Liver (tissue), 9 donors: Measurements from ENCODE around the genes PLXDC1, RPL19, PPP1R1B and ERBB2.

GRCh38 chr17:38898078-38898607, 28.3 kb downstream of the LASP1 start:
- PRO-cap, 5 experiments: no peak in any of the 5 experiments
- RAMPAGE, long total RNA, 2 experiments: no peak in any of the 2 experiments
- RRBS: no CpG with 5 or more reads among the region's 13 CpGs

GRCh38 chr17:38911323-38911844, 41.5 kb downstream of the LASP1 start:
- PRO-cap, 5 experiments: no peak in any of the 5 experiments
- RAMPAGE, long total RNA, 2 experiments: no peak in any of the 2 experiments
- RRBS: no CpG with 5 or more reads among the region's 7 CpGs

- PRO-cap, 5 experiments: peak in 1 of 5 experiments; most common minus-strand start chr17:39016388 (in 1)
- RAMPAGE, long total RNA, 2 experiments: no peak in any of the 2 experiments
- RRBS: no CpG with 5 or more reads among the region's 5 CpGs
Measured at GRCh38 chr17:39016222-39016586, 49.0 kb upstream of the FBXO47 start.

DNA sequence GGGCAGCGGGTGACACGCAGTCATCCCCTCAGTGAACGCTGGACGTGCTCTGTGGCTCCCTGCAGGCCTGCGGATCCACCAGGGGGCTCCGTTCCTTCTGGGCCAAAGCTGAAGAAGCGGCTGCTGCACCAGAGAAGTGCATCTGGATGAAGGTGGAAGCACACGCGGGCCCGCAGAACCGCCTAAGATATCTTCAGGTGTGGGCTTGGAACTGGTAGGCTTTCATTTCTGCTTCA, 78.7 kb upstream of the FBXO47 start:
- PRO-cap, 5 experiments: no peak in any of the 5 experiments
- RAMPAGE, long total RNA, 2 experiments: no peak in any of the 2 experiments
- RRBS: no CpG with 5 or more reads among the region's 11 CpGs

- PRO-cap, 5 experiments: no peak in any of the 5 experiments
- RAMPAGE, long total RNA, 2 experiments: no peak in any of the 2 experiments
- RRBS: no CpG with 5 or more reads among the region's 5 CpGs
Measured at GRCh38 chr17:39150659-39151064, 775 bp downstream of the PLXDC1 start.

- PRO-cap, 5 experiments: no peak in any of the 5 experiments
- RAMPAGE, long total RNA, 2 experiments: no peak in any of the 2 experiments
- RRBS: 4% methylated on average over 34 of the region's 75 CpGs
Measured at GRCh38 chr17:39151065-39152169, at the start of gene PLXDC1. PLXDC1 (minus strand) TSS chr17:39151637.

DNA sequence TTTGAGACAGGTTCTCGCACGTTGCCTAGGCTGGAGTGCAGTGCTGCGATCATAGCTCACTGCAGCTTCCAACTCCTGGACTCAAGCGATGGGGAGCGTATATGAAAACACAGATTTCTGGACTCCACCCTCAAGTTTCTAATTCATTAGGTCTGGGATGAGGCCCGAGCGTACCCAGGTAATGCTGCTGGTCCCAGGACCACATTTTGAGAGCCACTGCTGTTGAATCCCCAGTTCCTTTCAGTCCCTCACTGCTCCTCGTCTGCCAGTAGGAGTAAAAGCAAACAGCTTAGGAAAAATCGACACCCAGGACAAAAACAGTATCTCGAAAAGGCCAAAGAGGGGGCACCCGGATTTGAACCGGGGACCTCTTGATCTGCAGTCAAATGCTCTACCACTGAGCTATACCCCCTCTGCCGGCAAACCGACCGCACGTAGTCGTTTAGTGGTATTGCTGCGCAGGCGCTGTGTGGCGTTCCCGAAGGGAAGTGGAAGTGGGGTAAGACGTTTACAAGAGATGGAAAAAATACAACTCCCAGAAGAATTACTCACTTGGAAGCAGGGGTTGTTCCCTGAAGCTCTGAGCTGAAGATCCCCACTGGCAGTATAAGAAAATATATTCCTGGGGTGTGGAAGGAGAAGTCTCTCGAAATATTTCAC, 2.1 kb upstream of the PLXDC1 start:
- PRO-cap, 5 experiments: peak in 3 of 5 experiments; most common plus-strand start position 475 of the sequence (in 2); most common minus-strand start position 248 of the sequence (in 1)
- RAMPAGE, long total RNA, 2 experiments: no peak in any of the 2 experiments
- RRBS: 0% methylated on average over 1 of the region's 23 CpGs

GRCh38 chr17:39200125-39201149, at the start of gene RPL19:
RPL19 (plus strand) TSS chr17:39200283.
- PRO-cap, 5 experiments: peak in 5 of 5 experiments; most common plus-strand start chr17:39200312 (in 5)
- RAMPAGE, long total RNA, 2 experiments: start-site peak on the plus strand in 2 of 2 experiments, at chr17:39200282-39200339 at its widest, 8,356 to 13,309 reads per replicate
- RRBS: 3% methylated on average over 18 of the region's 56 CpGs

DNA sequence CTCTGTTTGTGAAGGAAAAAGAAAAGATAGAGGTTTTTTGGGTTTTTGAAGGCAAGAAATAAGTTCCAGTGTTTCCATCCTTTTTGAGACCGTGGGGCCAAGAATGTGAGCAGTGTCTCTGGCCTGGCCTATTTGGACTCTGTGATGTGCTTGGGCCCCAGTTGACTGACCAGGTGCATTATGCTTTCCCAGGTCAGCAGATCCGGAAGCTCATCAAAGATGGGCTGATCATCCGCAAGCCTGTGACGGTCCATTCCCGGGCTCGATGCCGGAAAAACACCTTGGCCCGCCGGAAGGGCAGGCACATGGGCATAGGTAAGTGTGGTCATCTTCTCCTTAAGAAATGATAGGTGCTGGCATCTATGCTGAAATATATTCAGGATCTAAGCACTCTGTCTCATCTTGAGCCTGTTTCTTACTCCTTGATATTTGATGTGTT, 2.1 kb downstream of the RPL19 start:
- PRO-cap, 5 experiments: no peak in any of the 5 experiments
- RAMPAGE, long total RNA, 2 experiments: no peak in any of the 2 experiments
- RRBS: no CpG with 5 or more reads among the region's 9 CpGs

GRCh38 chr17:39206511-39206821, 6.4 kb downstream of the RPL19 start:
- PRO-cap, 5 experiments: no peak in any of the 5 experiments
- RAMPAGE, long total RNA, 2 experiments: no peak in any of the 2 experiments
- RRBS: no CpG with 5 or more reads among the region's 5 CpGs

DNA sequence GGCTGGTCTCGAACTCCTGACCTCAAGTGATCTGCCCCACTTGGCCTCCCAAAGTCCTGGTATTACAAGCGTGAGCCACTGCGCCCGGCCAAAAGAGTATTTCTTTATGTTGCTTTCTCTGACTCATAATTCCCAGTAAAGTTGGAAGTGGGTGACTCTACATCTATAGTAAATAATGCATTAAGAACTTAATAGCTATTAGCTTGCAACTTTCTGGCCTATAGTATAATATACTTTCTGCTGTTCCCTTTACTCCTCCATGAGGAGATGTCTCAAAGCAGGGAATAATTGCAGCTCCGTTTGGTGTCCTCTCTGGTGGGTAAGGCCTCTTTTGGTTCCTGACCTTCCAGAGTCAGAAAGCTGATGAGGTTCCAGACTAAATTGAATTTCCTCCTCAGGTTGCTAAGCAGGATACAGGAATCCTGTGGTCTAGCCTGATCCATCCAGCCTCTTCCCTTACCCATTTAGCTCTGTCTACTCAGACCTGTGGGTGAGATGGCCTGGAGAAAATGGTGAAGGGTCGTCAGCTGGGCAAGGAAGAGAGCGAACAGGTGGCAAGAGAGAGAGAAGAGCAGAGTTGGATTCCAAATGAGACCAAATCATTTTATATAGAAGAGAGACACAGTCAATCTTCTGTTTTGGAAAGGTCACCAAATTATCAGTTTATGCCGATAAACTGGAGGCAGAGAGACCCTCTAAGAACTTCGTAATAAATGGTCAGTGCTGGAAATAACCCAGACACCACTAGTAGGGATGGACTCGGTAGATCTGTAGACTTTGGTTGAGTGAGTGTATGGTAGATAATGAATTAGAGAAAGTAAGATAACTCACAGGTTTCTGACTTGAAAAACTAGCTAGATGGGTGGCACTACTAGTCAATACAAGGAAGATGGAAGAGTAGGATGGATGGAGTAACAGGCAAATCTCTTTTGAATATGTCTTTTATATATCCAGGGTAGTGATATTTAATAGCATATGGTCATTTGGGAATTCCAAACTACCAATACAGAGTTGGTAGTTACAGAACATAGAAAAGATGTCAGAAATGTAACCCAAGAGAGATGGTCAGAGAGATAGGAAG, 42.3 kb downstream of the CDK12 start:
- PRO-cap, 5 experiments: no peak in any of the 5 experiments
- RAMPAGE, long total RNA, 2 experiments: no peak in any of the 2 experiments
- RRBS: no CpG with 5 or more reads among the region's 10 CpGs

GRCh38 chr17:39564052-39564877, 43.5 kb downstream of the NEUROD2 start:
- PRO-cap, 5 experiments: no peak in any of the 5 experiments
- RAMPAGE, long total RNA, 2 experiments: no peak in any of the 2 experiments
- RRBS: no CpG with 5 or more reads among the region's 6 CpGs

- PRO-cap, 5 experiments: no peak in any of the 5 experiments
- RAMPAGE, long total RNA, 2 experiments: no peak in any of the 2 experiments
- RRBS: 28% methylated on average over 5 of the region's 20 CpGs
Measured at GRCh38 chr17:39626529-39627041, at the start of gene PPP1R1B. PPP1R1B (plus strand) TSS chr17:39626952.

DNA sequence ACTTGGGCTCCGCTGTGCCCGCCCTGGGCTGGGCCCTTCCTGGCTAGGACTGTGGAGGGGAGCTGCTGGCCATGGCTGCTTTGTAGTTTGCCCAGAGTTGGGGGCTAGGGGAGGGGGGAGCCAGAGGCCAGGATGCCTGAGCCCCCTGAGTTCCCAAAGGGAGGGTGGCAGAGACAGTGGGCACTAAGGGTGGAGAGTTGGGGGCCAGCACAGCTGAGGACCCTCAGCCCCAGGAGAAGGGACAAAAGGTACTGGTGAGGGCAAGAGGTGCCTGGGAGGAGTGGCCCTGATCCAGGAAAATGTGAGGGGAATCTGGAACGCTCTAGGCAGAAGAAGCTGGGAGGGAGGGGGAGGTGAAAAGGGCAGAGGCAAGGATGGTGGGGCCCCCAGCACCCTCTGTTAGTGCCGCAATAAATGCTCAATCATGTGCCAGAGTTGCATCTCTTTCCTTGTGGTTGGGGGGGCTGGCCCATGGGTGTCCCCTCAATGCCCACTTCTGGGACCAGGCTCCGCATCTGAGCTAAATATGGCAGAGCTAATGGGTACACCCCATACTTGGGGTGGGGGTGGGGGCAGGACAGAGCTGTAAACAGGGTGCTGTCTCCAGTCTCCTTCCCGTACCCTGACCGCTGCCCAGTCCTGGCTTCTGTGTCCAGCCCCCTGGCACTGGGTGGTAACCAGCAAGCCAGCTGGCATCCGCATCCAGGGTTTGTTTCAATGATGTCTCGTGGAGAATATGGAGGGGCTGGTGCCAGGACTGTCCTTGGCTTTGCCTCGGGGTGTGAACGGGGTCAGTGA, 1.2 kb downstream of the TCAP start:
- PRO-cap, 5 experiments: peak in 1 of 5 experiments; most common minus-strand start position 624 of the sequence (in 1)
- RAMPAGE, long total RNA, 2 experiments: no peak in any of the 2 experiments
- RRBS: no CpG with 5 or more reads among the region's 11 CpGs

DNA sequence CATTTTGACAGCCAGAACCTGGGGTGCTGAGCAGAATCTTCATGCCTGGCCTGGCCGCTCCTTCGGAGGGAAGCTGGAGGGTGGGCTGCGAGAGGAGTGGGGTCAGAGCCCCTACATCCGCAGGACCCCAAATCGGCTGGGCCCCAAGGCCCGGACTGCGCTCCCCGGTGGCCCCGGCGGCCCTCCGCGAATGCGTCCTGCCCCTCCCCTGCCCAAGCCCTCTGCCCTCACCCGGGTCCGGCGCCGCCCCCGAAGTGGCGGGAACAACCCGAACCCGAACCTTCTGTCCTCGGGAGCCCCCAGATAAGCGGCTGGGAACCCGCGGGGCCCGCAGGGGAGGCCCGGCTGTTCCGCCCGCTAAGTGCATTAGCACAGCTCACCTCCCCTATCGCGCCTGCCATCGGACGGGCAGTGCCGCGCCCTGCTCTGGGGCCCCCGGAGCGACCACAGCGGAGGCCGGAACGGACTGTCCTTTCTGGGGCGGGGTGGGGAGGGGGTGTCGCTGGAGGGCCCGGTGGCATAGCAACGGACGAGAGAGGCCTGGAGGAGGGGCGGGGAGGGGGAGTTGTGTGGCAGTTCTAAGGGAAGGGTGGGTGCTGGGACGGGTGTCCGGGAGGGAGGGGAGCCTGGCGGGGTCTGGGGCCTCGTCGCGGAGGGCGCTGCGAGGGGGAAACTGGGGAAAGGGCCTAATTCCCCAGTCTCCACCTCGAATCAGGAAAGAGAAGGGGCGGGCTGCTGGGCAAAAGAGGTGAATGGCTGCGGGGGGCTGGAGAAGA, 742 bp upstream of the PNMT start:
- PRO-cap, 5 experiments: no peak in any of the 5 experiments
- RAMPAGE, long total RNA, 2 experiments: start-site peak on the plus strand in 1 of 2 experiments, centred at position 673 of the sequence, 17 to 44 reads per replicate
- RRBS: 10% methylated on average over 22 of the region's 57 CpGs

DNA sequence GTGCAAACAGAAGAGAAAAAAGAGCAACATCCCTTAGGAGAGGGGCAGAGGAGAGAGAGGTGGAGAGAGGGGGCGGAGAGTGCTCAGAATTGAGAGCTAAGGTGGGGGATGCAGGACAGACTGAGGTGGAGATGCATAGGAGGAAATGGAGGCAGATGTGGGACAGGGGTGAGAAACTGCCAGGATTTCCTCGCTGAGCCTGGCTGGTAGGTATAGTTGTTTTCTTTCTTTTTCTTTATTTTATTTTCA, 487 bp downstream of the PNMT start:
- PRO-cap, 5 experiments: no peak in any of the 5 experiments
- RAMPAGE, long total RNA, 2 experiments: no peak in any of the 2 experiments
- RRBS: no CpG with 5 or more reads among the region's 2 CpGs

DNA sequence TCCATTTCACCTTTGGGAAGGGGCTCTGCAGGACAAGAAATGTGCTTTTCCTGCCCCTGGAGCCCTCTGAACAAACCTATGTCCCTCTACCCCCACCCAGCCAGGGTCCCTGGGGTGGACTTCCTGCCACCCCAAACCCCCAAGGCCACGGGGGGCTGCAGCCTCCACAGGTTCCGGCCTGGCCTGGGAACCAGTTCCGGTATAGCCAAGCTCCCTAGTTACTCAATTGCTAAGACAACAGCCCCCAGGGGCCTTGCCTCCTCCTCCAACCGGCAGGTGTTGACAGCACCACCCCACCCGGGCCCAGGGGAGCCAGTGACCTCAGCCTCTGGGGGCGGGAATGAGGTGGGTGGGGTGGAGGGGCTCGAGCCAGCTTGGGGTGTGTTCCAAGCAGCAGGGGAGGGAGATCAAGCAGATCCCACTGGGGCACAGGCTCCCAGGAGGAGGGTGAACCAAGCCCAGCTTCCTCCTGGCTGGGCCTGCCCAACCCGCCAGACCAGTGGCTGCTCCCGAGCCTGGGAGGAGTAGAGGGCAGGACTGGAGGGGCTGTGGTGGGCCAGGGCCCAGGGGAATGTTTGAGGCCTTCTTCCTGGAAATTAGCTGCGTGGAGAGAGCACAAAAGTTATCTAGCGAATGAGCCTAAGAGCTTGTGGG, 6.6 kb downstream of the PNMT start:
- PRO-cap, 5 experiments: no peak in any of the 5 experiments
- RAMPAGE, long total RNA, 2 experiments: no peak in any of the 2 experiments
- RRBS: 85% methylated on average over 2 of the region's 11 CpGs

- PRO-cap, 5 experiments: peak in 1 of 5 experiments; most common minus-strand start chr17:39688792 (in 1)
- RAMPAGE, long total RNA, 2 experiments: no peak in any of the 2 experiments
- RRBS: no CpG with 5 or more reads among the region's 9 CpGs
Measured at GRCh38 chr17:39688553-39689092, 766 bp upstream of the PGAP3 start.

GRCh38 chr17:39695999-39696548, 3.8 kb upstream of the ERBB2 start:
- PRO-cap, 5 experiments: no peak in any of the 5 experiments
- RAMPAGE, long total RNA, 2 experiments: no peak in any of the 2 experiments
- RRBS: no CpG with 5 or more reads among the region's 11 CpGs

DNA sequence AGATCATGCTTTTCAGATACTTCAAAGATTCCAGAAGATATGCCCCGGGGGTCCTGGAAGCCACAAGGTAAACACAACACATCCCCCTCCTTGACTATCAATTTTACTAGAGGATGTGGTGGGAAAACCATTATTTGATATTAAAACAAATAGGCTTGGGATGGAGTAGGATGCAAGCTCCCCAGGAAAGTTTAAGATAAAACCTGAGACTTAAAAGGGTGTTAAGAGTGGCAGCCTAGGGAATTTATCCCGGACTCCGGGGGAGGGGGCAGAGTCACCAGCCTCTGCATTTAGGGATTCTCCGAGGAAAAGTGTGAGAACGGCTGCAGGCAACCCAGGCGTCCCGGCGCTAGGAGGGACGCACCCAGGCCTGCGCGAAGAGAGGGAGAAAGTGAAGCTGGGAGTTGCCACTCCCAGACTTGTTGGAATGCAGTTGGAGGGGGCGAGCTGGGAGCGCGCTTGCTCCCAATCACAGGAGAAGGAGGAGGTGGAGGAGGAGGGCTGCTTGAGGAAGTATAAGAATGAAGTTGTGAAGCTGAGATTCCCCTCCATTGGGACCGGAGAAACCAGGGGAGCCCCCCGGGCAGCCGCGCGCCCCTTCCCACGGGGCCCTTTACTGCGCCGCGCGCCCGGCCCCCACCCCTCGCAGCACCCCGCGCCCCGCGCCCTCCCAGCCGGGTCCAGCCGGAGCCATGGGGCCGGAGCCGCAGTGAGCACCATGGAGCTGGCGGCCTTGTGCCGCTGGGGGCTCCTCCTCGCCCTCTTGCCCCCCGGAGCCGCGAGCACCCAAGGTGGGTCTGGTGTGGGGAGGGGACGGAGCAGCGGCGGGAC, at the start of gene ERBB2:
Gene ERBB2 (plus strand): TSS at position 544 of the 831 bp plus-strand sequence.
- PRO-cap, 5 experiments: peak in 5 of 5 experiments; most common plus-strand start position 551 of the sequence (in 4); most common minus-strand start position 393 of the sequence (in 4)
- RAMPAGE, long total RNA, 2 experiments: no peak in any of the 2 experiments
- RRBS: 3% methylated on average over 28 of the region's 43 CpGs